HT-29 (cell line): ENCODE measurements around the gene ZNF622.

GRCh38 chr5:14510350-14510594, 71.3 kb upstream of the OTULINL start:
- RAMPAGE, long total RNA, result no peak

GRCh38 chr5:14651841-14652273, 12.7 kb upstream of the OTULIN start:
- RAMPAGE, long total RNA, result no peak

- RAMPAGE, long total RNA, result no peak
Measured at GRCh38 chr5:14722000-14722589, 57.6 kb downstream of the OTULIN start.

- RAMPAGE, long total RNA, result no peak
Measured at GRCh38 chr5:14728040-14729111, 63.9 kb downstream of the OTULIN start.

DNA sequence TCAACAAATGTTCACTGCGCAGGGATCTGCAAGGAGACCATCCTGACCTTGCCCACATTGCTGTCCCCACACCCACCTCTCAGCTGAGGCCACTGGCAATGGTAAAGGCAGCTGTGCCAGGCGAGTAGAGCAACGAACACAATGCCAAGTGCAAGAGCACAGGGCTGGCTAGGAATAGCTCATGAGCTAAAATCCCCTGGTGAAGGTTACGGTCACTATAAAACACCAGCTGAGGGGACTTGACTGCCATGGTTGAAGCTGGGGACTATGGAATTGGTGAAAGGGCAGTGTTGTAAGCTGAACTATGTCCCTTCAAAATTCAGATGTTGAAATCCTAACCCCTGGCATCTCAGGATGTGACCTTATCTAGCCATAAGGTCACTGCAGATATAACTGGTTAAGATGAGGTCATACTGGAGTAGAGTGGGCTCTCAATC, 96.1 kb downstream of the OTULIN start:
- RAMPAGE, long total RNA, result no peak

DNA sequence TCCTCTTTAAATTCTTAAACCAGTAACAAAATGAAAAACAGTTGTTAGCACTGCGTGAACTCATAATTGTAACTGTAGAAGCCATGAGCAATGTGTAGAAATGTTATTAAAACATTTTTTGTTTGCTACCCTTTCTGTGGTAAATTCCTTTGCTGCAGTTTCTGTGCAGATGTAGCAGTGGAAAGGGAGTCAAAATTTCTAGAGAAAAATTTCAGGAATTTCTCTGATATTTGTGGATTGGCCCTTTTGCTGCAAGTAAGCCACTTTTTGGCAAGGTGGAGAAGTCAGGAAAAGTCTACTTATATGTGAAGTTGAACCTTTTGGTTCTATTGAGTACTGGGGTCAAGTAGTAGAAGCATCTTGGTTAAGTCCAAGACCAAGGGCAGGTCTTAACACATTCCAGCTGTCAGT, 10.1 kb downstream of the FBXL7 start:
- RAMPAGE, long total RNA, result no peak

GRCh38 chr5:15615833-15616415, 115.9 kb downstream of the FBXL7 start:
- RAMPAGE, long total RNA, result no peak

- RAMPAGE, long total RNA, result no peak
Measured at GRCh38 chr5:15677134-15677680, 177.2 kb downstream of the FBXL7 start.

- RAMPAGE, long total RNA, result no peak
Measured at GRCh38 chr5:16081372-16081867, 98.2 kb downstream of the MARCHF11 start.

- RAMPAGE, long total RNA, result no peak
Measured at GRCh38 chr5:16180557-16181116, 1.0 kb upstream of the MARCHF11 start.

DNA sequence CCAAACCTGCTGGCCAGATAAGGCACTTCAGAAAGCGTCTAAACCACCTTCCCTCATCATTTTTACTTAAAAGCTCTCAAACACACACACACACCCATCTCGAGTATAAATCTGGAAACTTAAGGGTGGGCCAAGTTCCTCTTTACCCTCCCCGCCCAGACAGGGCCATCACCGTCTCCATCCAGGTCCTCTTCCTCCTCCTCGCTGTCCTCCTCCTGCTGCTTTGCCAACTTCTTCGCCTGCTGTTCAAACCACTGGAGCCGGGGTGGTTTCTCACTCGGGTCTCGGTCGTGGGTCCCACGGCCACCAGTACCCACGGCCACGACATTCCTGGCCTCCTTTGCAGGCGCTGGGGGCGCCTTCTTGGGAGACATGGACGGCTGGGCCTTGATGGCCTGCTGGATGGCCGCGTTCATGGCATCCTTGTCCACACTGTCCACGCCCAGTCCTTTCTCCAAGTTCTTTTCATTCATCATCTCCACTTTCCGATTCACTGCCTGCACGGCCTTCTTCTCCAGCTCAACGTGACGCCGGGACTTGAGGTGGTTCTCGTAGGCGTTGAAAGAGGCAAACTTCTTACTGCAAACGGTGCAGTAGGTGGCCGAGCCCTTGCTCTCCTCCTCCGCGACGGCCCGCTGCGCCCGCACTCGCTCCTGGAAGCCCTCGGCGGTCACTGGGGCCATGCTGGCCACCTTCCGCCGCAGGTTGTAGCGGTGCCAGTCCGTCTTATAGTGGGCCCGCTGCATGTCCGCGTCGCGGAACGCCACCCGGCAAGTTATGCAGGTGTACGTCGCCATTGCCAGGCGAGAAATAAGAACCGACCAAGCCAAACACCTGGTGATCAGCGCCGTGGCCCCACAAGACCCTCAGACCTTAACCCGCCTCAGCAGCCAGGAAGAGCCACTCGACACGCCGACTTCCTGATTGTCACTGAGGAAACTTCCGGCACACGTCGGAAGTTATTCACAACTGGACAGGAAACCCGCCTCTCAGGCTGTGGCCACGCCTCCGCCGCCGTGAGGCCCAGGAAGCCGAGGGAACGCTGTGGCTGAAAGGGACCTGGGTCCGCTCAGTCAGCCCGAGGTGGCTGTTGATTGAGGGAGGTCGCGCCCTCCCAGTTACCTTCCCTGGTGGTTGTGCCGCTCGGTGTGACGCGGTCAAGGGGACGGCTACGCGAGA, at the start of gene ZNF622:
TSS of gene ZNF622 (minus strand) at position 932 of the 1,179 bp plus-strand sequence.
- RAMPAGE, long total RNA, result start-site peak on the minus strand centred at position 910 of the sequence, 16 bp wide, 29 and 21 reads in 2 replicates

DNA sequence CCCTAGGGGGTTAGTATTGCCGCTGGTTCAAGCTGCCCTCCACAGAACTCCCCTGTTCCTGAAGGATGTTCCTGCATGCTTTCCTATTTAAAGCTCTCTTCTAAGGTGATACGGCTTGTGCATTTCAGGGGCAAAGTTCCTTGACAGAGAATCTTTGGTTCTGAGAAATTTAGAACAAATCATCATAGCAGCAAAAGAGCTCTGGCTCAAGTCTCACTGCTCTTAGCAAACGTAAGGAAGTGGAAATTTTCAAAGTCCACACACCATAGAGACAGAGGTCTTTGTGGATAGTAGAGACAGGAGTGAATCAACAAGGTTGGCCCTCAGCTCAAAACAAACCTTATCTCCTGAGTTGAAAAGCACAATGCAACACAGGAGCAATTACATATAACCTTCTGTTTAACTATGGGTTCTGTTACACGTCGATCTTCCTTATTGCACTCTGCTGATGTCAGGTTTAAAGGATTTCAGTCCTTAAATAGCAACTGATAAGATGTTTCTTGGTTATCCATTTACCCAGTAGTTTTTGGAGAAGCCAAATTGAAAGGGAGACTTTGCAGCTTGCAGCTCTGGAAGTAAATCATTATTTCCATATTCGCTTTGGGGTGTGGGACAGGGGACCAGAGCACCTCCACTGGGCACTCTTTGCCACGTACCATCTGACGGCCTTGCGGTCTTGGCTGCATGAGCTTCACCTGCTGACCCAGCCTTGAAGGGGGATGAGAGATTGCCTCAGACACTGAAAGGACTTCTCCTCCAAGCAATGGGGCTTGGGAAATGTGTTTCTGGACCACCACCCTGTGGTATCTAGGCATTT, 55.9 kb upstream of the ZNF622 start:
- RAMPAGE, long total RNA, result no peak

- RAMPAGE, long total RNA, result no peak
Measured at GRCh38 chr5:16544693-16545023, 72.1 kb downstream of the RETREG1 start.

DNA sequence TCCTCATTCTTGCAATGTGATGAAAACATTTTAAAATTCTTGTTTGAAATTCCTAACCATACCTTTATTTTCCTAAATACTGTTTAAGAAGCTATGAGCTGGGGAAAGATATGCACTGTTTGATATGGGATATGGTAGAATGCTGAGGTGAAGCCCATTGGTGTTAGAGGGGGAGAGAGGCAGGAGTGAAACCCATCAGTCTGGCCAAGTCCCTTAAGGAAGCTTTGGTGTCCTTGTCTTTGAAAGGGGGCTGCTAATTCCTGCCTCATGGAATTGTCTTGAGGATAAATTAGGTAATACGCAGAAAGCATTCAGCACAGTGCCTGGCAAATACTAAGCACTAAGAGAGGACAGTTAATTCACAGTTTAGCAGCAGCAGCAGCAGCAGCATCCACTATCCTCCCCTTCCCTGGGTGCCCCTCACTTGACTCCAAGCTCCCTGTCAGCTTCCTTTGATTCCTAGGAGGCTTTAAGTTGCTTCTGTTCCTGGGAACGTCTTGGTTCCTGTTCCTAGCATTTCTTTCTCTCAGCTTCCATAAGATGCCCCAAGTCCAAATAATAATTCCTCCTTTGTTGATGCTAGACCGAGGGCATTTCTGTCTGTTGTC, 71.5 kb downstream of the RETREG1 start:
- RAMPAGE, long total RNA, result no peak

GRCh38 chr5:16557259-16557940, 59.4 kb downstream of the RETREG1 start:
- RAMPAGE, long total RNA, result no peak

DNA sequence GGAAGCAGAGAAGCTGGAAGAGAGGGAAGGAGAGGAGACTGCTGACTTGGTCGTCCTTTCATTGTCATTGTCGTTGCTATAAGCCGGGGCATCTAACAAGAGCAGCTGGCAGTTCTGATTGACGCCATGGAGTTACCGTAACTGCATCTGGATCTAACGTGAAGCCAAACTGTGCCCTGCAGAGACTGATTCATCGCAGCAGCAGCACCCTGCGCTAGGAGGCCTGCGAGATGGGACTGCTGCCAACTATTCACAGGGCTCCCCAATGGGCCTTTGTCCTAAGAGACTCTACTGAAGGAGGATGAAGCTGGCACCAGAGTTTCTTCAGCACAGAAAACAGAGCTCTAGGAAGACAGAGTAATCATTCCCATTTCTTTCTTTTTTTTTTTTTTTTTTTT, 47.9 kb downstream of the RETREG1 start:
- RAMPAGE, long total RNA, result no peak

DNA sequence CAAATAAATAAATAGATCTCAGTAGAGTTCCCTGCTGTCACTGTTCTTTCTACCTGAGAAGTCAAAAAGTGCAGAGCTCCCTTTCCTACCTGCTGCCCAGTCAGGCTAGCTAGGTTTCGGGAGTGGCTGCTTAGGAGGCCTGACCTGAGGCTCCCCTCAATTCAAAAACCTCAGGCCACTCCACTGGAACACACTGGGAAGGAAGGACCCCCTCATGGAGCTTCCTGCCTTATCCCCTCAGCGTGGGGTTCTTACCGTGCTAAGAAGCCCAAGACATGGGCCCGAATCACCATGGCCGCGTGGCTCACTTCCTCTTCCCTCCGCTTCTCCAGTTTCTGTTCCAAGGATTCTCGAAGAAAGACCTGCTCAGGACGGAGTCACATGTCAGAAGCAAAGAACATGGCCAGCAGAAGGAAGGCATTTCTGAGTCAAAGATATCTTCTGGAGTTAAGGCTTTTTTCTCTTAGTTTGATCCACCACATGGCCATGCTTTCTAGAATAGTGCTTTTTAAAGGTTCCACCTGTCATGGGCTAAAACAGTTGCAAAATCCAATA, 87.6 kb upstream of the RETREG1 start:
- RAMPAGE, long total RNA, result no peak

DNA sequence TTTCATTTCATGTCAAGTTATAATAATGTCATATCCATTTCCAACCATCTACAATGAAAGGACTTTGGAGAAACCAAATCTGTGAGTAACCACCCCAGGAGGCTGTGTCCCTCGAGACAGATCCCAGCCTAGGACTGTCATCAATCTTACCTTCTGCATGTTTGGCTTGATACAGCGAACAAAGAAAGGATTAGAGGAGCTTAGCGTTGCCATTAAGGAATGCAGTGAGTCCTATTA, 137.8 kb upstream of the RETREG1 start:
- RAMPAGE, long total RNA, result no peak

DNA sequence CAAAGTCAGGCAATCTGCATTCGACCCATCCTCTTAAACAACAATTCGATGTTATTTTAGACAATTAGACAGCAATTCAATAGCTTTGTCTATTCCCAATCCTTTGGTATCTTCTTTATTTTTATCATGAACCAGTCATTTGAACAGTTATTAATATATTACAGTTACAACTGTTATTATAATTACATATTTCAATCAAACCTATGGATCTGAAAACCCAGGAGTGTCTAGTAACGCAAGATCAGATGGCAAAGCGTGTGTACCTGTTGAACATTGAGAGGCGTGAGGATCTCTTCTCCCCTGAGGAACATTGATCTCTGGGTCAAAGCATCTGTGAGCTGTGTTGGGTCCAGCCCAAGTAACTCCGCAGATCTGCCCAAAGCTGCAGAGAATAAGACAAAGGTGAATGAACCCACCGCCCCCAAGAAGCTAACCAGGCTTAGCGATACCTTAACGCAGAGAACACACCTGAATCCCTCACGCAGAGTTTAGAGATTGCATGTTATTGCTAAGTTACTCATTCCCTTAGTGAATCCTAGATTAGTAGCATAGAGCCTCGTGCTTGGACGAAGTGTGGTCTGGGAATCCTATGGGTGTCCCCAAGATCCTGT, 149.1 kb upstream of the RETREG1 start:
- RAMPAGE, long total RNA, result no peak

- RAMPAGE, long total RNA, result no peak
Measured at GRCh38 chr5:16809643-16810344, 126.3 kb downstream of the MYO10 start.